Right lobe of liver (tissue), 4 donors: Measurements from ENCODE around the gene TMEM225.

- PRO-cap, 4 experiments: no peak in any of the 4 experiments
- RAMPAGE, long total RNA, 2 experiments: no peak in any of the 2 experiments
These were observed 88.3 kb upstream of the CRTAM start for GRCh38 chr11:122749933-122750458.

DNA sequence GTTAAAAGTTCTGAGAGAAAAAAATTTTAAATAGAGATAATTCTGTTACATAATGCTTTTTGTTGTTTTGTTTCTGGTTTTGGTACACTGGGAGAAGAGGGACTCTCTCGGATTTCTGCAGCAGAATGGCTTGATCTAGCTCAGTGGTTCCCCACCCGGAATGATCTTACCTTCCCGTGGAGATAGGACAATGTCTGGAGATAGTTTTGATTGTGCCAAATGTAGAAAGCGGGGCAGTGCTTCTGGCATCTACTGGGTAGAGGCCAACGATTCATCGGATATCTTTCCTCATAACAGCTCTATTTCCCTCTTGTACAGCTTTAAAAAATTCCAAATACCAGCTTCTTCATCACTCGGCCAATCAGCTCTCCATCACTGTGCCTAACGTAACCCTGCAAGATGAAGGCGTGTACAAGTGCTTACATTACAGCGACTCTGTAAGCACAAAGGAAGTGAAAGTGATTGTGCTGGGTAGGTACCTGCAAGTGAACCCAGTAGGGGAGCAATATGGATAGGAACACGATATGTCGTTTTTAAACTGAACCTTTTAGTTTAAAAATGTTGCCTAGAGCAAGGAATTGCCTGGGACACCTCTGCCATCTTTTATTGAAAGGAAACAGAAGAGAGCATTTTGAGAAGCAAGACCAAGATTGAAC is 13.2 kb downstream of the CRTAM start:
- PRO-cap, 4 experiments: peak in 1 of 4 experiments; most common minus-strand start position 315 of the sequence (in 1)
- RAMPAGE, long total RNA, 2 experiments: no peak in any of the 2 experiments

- PRO-cap, 4 experiments: no peak in any of the 4 experiments
- RAMPAGE, long total RNA, 2 experiments: no peak in any of the 2 experiments
These were observed 3.8 kb upstream of the HSPA8 start for GRCh38 chr11:123065499-123066379.

GRCh38 chr11:123261407-123261986 is 66.4 kb upstream of the CLMP start:
- PRO-cap, 4 experiments: no peak in any of the 4 experiments
- RAMPAGE, long total RNA, 2 experiments: no peak in any of the 2 experiments

GRCh38 chr11:123302669-123303198 is 107.7 kb upstream of the CLMP start:
- PRO-cap, 4 experiments: no peak in any of the 4 experiments
- RAMPAGE, long total RNA, 2 experiments: no peak in any of the 2 experiments

- PRO-cap, 4 experiments: no peak in any of the 4 experiments
- RAMPAGE, long total RNA, 2 experiments: no peak in any of the 2 experiments
These were observed 108.8 kb upstream of the CLMP start for GRCh38 chr11:123303823-123304304.

- PRO-cap, 4 experiments: peak in 4 of 4 experiments; most common plus-strand start chr11:123457448 (in 2); most common minus-strand start chr11:123457328 (in 3)
- RAMPAGE, long total RNA, 2 experiments: no peak in any of the 2 experiments
These were observed 27.1 kb downstream of the GRAMD1B start for GRCh38 chr11:123456972-123457842.

DNA sequence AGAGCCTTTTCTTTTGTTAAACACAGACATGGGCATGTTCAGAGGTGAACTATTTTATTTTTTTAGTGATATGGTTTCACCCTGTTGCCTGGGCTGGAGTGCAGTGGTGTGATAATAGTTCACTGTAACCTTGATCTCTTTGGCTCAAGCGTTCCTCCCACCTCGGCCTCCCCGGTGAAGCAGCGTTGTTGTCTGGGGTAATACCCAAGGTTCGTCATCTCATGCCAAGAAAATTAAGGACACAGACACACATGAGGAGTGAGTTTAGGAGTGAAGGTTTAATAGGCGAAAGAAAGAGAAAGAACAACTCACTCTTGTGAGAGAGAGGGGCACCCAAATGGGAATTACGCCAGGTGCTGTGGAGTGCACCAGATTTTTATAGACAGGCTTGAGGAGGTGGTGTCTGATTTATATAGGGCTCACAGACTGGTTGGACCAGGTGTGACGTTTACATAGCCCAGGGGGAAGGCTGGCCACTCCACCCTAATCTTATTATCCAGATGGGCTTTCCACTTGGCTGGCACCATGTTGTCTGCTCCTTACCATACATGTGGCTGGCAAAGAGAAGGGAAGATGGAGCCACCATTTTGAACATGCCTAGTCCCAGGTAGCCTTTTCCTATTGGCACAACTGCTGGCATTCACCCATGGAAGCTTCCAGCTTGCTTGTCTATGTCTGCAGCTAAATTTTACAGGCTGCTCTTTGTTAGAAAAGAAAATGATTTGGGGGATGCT is 42.4 kb downstream of the GRAMD1B start:
- PRO-cap, 4 experiments: no peak in any of the 4 experiments
- RAMPAGE, long total RNA, 2 experiments: no peak in any of the 2 experiments

DNA sequence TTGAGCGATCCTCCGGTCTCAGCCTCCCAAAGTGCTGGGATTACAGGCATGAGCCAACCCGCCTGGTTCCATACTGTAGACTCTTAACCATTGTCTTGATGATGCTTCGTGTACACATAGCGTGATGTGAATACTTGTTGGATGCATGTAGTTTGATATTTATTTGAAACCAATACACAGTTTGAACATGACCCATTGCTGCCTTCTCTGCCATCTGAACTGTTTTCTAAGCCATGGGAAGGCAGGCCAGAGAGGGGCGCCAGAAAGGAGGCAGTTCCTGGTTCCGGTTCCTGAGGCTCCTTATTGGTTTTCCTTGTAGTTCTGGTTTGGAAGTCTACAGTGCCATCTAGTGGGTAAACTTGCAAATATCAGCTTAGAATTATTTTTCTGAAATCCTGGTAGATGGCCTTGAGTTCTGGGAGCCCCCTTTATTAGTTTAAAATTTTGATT is 48.2 kb downstream of the GRAMD1B start:
- PRO-cap, 4 experiments: no peak in any of the 4 experiments
- RAMPAGE, long total RNA, 2 experiments: no peak in any of the 2 experiments

- PRO-cap, 4 experiments: no peak in any of the 4 experiments
- RAMPAGE, long total RNA, 2 experiments: no peak in any of the 2 experiments
These were observed 59.2 kb downstream of the GRAMD1B start for GRCh38 chr11:123489152-123489781.

DNA sequence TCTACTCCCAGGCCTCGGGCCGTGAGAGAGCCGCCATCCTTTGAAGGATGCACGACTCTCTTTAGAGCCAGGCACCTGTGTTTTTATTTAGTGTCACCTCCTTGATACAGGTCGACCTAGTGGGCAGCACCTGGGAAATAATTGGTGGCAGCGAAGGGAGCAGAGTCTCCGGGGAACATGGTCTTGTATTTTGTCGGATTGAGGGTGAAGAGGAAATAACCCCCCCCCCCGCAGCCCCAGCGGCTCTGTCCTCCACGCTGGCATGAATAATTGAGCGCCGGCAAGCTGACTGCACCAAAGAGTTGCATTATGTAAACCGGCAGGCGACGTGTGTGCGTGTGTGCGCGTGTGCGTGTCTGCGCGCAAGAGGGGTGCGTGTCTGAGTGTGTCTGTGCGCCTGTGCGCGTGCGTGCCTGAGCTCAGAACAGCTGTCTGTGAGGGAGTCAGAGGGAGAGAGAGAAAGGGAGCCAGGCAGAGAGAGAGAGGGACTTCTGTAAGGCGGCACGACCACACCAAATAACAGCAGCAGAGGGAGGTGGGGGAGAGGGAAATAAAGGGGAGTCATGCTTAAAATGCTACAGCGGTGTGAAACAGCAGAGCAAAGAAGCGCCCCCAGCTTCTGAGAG is 94.5 kb downstream of the SCN3B start:
- PRO-cap, 4 experiments: no peak in any of the 4 experiments
- RAMPAGE, long total RNA, 2 experiments: no peak in any of the 2 experiments

DNA sequence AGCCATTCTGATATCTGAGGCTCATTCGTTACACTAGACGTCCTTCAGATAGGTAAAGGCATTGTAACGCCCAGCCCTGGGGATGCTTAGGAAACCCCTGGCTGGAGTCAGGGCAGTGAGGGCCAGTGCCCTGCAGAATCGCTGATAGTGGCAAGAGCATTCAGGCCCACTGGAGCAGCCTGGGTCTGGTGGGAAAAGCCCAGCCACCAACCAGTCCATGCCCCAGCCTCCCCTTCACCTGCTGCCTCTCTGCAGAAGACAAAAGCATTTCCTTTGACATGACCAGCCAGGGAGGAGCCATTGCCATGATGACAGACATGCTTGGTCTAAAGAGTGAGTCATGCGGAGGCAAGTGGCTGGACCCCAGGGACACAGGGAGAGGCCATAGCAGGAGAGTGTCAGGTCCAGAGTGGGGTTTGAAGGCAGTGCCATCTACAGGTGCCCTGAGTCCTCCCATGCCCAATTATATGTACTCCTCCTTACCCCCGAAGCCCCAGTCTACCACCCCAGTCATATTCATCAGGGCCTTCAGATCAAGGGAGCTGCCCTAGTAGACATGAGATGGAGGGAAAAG is 67.5 kb downstream of the SCN3B start:
- PRO-cap, 4 experiments: no peak in any of the 4 experiments
- RAMPAGE, long total RNA, 2 experiments: no peak in any of the 2 experiments

DNA sequence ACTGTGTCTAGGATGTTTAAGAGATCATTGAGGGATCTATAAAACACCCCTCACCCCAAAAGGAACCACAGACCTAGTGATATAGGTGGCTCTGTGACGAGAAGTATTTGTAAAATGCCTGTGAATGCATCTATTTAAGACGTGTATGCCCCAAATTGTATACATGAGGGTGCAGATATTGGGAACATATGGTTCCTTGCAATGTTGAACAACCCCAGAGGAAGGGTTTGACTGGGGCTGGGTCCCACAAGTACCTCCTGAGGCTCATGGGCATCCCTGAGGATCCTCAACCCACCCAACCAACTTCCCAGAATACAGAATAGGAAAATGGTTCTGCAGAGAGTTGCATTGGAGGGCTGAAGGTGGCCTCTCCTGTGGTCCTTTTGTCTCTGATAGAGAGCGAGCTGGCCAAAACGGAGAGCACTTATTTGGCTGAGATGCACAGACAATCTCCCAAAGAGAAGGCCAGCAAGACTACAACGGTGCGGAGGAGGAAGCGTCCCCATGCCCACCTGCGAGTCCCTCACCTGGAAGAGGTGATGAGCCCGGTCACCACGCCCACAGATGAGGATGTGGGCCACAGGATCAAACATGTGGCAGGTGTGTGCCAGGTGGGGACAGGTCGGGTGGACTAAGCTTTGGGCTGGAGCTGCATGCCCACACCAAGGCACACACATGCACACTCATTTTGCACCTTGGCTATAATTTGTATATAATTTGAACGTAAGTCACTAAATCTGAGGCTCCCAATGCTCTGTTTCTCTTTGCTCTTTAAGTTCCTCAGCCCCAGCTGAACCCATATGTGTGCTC is 41.2 kb downstream of the SCN3B start:
- PRO-cap, 4 experiments: no peak in any of the 4 experiments
- RAMPAGE, long total RNA, 2 experiments: start-site peak on the plus strand in 1 of 2 experiments, centred at position 143 of the sequence, 5 reads per replicate

DNA sequence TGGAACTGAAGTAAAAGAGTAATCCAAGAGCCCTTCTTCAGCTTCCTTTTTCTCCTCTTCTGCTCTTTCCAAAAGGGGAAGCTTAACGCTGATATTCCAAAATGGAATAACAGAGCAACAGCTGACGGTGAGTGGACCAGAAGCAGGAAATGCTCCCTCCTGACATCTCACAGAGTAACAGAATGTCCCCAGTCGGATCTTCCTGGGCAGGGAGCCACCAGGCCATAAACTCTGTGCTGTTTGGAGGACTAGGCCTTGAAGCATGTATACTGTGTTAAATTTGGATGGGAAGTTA is 920 bp upstream of the SCN3B start:
- PRO-cap, 4 experiments: no peak in any of the 4 experiments
- RAMPAGE, long total RNA, 2 experiments: no peak in any of the 2 experiments

GRCh38 chr11:123822489-123823144 is 16.5 kb upstream of the OR6M1 start:
- PRO-cap, 4 experiments: no peak in any of the 4 experiments
- RAMPAGE, long total RNA, 2 experiments: no peak in any of the 2 experiments

GRCh38 chr11:123885535-123885976 is at the start of gene TMEM225:
Gene TMEM225, minus strand, starts transcription at chr11:123885670.
- PRO-cap, 4 experiments: no peak in any of the 4 experiments
- RAMPAGE, long total RNA, 2 experiments: no peak in any of the 2 experiments

DNA sequence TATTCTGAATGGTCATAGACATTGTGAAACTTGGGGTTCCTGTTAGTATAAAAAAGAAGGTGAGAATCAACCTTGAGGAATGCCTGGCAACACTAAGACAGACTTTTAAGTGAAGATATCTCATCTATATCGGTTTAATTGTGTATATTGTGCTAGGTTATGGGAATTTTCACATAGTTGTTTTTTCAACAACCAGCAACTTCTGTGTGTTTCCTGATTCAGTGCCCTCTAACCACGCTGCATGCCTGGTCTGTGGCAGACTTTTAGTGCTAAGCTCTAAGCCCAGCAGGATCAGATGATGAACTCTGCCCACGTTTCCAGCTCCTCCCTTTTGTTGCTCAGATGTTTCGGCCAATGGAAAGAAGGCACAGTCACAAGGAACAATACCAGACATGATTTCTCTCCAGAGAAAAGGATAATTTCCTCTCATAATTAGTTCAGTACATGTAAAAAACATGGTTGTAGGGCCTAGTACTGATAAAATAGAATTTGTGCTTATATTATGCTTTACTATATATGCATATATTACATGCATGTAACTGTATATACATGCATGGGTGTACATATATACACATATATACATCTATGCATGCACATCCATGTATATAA is 1.3 kb upstream of the VWA5A start:
- PRO-cap, 4 experiments: no peak in any of the 4 experiments
- RAMPAGE, long total RNA, 2 experiments: no peak in any of the 2 experiments

- PRO-cap, 4 experiments: no peak in any of the 4 experiments
- RAMPAGE, long total RNA, 2 experiments: no peak in any of the 2 experiments
These were observed 12.2 kb upstream of the OR10D3 start for GRCh38 chr11:124170809-124171463.

DNA sequence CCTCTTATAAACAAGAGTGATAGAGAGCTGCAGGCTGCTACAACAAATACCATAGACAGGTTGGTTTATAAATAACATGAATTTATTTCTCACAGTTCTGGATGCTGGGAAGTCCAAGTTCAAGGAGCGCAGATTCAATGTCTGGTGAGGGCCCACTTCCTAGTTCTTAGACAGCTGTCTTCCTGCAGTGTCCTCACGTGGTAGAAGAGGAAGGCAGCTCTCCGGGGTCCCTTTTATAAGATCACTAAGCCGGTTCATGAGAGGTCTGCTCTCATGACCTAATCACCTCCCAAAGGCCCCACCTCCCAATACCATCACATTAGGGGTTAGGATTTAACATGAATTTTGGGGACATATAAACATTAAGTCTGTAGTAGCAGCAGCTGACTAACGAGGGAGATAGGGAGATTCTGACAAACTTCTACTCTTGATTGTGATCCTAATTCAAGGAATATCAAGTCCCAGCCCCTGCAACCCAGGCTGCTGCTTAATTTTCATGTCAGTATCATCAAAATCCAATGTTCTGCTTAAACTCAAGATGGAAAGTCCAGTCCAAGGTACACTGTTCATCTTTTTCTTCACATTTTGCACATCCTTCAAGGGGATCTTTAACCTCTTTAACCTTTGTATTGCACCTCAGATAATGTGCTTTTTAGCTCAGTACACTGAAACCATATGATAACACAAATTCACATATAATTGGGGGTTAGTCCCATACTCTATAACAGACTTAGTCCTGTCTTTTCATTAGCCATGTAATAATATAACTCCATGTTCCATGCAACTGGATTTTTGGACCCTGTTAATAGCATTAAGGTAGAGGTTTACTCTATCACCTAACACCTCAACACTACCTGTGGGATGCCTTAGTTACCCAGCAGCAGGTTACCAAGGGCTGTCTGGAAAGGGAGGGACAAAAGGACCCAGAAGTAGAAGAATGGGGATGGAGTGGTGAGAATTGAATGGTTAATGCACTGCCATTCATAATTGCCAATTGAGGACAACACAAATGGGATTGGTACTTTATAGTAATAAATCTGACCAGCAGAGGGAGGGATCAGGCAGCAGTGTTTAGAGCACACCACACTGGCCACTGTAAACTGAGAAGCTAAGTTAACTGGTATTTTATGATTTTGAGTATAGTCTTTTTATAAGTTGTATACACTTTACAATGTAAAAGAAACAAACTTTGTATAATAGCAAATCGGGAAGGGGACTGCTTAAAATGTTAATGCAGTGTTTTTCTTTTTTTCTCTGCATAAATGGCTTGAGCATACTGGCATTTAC is 10.3 kb downstream of the TBRG1 start:
- PRO-cap, 4 experiments: peak in 1 of 4 experiments; most common plus-strand start position 1,038 of the sequence (in 1)
- RAMPAGE, long total RNA, 2 experiments: no peak in any of the 2 experiments

DNA sequence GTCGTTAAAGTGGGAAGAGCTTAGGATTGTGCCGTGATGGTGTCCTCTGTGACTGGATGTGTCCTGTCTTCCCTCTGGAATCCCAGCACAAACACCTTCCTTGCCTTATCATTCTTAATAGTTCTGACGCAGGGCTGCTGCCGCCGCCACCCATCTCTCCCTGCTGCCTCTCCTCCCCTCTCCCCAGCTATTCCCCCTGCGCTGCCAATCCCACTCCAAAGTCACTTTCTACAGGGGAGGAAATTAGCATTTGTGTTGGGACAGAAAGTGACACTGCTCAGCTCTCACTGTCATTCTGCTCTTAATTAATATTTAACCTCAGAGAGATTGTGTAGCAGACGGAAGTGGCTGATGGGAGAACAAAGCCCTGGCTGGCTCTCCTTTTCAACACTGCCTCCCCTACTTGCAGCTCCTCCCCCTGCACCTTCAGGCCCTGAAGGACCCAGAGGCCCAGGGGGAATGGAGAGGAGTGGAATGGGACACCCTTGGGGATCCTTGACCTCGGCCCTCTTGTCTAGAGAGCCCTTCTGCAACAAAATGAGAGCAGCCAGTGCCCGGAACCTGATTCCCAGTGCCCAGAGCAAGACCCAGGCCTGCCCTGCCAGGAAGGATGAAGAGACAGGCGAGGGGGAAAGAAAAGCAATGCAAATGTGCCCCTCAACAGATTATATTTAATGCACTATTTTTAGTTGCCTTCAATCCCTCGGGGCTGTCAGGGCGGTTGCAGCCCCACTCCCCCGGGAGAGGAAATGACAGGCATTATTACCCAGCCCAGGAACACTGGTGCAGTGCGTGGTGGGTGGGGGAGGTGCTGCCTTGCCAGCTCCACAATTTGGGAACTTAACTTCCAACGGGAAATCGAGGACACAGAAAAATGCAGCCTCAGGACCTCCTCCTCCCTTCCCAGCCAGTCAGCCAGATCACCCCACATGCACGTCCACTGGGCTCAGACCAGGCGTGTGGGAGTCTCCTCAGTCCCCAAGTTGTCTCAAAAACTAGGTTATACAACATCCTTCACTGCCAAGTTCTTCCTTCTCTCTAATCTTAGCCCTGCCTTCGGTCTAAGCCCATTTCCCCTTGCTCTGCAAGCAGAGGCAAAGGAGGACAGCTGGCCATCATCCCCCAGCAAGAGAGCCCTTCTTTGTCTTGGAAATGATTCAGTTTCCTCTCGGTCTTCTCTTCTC is 14.5 kb upstream of the NRGN start:
- PRO-cap, 4 experiments: no peak in any of the 4 experiments
- RAMPAGE, long total RNA, 2 experiments: no peak in any of the 2 experiments